Placental epithelial cell (primary cell): ENCODE measurements around the gene DIP2A.

GRCh38 chr21:45962500-45962803 lies 19.1 kb upstream of the COL6A1 start:
- CAGE, long polyA plus RNA = no peak

- CAGE, long polyA plus RNA = no peak
Observed at GRCh38 chr21:45991771-45992331, 10.3 kb downstream of the COL6A1 start.

DNA sequence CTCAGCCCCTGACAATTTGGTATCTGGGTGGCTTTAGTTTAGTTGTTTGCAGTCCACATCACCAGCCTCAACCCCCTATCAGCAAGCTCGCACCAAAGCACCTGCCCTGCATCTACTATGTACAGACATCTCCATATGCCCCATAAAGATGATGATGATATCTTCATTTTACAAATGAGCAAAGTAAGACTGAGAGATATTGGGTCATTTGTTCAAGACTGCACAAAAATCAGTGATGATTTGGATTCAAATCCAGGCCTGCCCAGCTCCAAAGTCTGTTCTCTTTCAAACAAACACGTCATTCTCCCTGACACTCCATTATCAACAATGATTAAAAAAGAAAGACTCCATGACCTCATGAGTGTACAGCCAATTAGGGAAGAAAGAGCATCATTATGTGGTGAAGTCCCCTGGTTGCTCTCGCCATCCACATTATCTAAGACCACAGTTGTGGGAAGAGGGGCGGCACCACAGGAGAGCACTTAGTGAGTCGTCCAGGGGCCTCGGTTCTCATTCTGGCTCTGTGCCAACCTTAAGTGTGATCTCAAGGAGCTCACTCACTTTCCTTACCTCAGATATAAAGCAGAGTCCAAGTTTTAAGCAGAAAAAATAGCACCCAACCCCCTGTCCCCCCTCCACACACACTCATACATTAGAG lies 47.5 kb downstream of the COL6A1 start:
- CAGE, long polyA plus RNA = no peak

DNA sequence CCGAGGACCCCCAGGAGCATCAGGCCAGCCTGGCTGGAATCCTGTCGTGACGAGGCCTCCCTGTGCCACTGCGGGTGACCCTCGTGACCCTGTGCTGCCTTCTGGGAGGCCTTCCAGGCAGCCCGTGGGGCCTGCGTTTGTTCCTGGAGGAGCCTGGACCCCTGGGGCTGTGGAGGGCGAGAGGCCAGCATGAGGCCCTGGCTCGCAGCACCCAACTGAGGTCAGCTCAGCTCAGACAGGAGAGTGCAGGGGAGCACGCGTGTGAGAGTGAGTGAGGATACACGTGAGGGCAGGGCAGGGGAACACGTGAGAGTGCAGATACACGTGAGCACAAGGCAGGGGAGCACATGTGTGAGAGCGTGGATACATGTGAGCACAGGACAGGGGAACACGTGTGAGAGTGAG lies 432 bp upstream of the FTCD start:
- CAGE, long polyA plus RNA = no peak

- CAGE, long polyA plus RNA = no peak
Observed at GRCh38 chr21:46182815-46183358, 1.4 kb downstream of the SPATC1L start.

- CAGE, long polyA plus RNA = no peak
Observed at GRCh38 chr21:46184586-46185343, 506 bp upstream of the SPATC1L start.

GRCh38 chr21:46226530-46227609 lies 1.7 kb downstream of the LSS start:
- CAGE, long polyA plus RNA = no peak

GRCh38 chr21:46243131-46243848 lies 14.7 kb upstream of the LSS start:
- CAGE, long polyA plus RNA = no peak

- CAGE, long polyA plus RNA = no peak
Observed at GRCh38 chr21:46244707-46245097, 16.1 kb upstream of the LSS start.

- CAGE, long polyA plus RNA = no peak
Observed at GRCh38 chr21:46264996-46265468, 20.4 kb downstream of the MCM3AP start.

DNA sequence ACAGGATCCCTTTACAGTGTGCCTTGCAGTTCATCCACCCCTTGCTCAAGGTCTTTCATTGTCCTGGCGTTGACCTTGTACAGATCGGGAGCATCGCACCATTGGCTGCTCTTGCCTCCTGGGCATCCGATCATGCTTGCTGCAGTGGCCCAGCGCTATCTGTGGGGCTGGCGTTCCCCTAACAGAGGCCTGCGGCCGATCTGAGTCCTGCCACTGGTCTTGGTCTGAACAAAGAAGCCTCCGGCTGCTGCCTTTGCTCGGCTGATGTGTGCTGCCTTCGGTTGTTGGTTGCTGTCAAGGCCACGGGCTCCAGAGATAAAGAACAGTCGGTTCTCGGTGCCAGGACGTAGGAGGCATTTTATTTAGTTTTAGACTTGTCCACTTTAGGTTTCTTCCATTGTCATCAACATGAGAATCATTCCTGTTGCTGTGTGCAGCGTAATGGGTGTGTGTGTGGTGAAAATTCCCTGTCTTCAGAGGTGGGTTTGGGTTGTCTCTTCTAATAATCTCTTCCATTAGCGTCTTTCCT lies 39.0 kb downstream of the PCNT start:
- CAGE, long polyA plus RNA = no peak

DNA sequence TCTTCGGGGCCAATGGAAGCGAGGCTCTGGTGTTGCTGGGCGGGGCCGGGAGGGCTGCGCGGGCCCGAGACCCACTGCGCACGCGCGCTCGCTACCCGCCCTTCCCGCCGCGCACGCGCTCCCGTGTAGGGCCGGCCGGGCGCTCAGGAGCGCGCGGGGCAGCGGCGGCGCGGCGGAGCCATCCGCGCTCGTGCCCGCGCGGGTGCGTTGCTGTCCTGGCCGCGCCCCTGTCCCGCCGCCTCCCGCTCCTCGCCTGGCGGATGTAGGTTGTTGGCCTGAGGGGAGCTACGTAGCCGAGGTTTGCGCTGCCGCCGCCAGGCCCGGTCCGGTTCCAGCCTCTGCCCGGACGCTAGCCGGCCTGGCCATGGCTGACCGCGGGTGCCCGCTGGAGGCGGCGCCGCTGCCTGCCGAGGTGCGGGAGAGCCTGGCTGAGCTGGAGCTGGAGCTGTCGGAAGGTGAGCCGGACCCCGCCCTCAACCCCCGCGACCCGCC lies at the start of gene DIP2A:
Gene DIP2A (plus strand): TSS at position 124 of the 492 bp plus-strand sequence.
- CAGE, long polyA plus RNA = no peak

DNA sequence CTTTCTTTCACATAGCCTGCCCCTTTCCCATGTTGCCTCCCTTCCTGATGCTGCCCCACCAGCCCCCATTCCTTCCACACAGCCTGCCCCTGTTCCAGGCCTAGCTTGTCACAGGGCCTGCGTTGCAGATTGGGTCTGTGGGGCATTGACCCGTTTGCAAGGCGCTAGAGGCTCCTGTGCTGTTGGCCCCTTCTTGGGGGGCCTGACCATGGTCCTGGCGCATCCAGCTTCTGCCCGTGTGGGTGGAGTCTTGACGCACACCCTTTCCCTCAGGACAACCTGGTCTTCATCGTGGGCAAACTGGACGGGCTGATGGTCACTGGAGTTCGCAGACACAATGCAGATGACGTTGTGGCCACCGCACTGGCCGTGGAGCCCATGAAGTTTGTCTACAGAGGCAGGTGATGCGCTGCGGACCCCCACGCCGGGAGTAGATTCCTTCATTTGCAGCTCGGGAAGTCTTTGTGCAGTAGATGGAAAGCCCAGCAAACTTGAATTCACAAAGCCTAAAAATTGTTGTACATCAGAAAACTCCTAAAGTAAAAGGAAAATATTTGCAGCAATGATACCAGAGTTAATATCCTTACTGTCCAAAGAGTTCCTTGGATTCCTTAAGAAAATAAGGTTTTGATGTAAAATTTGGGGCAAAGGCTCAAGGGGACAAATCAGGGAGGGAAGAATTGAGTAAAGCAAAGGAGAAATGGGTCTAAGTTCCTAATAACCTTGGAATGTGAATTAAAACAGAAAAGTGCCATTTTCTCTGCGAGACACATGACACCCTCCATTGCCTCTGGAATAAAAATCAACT lies 58.0 kb downstream of the S100B start:
- CAGE, long polyA plus RNA = no peak

- CAGE, long polyA plus RNA = no peak
Observed at GRCh38 chr21:46548522-46549391, 56.1 kb downstream of the S100B start.